Non-pigmented ciliary epithelial cell (primary cell): ENCODE results near the gene FAM43A.

DNA sequence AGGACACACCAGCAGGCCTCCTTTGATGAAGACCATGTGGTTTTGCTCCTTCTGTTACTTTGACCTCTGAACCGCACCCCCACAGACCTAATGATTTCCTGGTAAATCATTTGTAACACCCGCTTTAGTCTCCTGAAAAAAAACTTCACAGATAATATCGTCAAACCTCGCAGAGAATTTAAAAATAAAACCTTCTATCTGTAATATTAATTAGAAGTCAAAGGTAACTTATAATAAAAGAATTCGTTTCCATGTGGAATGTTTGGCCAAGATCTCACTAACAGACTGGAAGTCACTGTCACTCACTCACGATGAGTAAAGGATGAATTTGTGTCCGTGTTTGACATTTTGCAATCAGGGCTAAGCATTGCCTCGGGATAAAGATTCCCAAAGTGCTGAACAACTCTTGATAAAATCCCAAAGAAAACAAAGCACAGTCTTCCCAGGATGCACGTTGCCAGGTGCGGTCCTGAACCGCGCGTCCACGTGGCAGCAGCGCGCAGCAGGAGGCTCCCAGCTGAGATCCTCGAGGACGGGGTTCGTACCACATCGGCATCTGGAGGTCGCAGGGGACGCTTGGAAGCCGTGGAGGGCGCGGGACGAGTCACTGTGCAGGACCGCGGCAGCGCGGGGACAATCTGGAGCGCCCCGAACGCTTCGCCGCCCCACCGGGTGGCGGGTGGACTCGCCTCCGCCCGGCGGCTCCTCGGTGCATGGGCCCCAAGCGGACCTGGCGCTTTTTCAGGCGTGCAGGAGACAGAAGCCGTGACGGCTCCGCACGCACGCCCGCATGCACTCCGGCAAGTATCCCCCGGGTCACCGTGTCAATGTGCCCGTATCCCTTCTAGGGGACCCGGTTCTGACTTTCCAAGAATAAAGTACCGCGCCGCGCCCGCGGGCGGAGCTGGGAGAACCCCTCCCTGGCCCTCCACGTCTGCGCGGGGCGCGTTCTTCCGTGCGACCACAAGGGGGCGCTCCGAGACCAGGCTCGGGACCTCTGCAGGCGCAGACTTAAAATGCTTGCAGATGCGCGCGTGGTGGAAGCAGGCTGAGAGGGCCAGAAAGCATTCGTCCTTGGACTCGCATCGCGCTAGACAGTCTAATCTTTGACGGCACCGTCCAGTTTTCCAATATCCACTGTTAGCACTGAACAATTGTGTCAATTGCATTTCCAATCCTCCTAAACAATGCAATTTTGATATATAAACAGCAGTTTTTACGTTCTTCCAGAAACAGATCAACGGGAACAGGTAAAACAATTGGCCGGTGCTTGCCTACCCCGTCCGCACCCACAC, 17.7 kb downstream of the CPN2 start:
- RRBS, result 1% methylated on average over 11 of the region's 88 CpGs

GRCh38 chr3:194460508-194461053, 26.2 kb downstream of the ATP13A3 start:
- RRBS, result no CpG with 5 or more reads among the region's 6 CpGs

DNA sequence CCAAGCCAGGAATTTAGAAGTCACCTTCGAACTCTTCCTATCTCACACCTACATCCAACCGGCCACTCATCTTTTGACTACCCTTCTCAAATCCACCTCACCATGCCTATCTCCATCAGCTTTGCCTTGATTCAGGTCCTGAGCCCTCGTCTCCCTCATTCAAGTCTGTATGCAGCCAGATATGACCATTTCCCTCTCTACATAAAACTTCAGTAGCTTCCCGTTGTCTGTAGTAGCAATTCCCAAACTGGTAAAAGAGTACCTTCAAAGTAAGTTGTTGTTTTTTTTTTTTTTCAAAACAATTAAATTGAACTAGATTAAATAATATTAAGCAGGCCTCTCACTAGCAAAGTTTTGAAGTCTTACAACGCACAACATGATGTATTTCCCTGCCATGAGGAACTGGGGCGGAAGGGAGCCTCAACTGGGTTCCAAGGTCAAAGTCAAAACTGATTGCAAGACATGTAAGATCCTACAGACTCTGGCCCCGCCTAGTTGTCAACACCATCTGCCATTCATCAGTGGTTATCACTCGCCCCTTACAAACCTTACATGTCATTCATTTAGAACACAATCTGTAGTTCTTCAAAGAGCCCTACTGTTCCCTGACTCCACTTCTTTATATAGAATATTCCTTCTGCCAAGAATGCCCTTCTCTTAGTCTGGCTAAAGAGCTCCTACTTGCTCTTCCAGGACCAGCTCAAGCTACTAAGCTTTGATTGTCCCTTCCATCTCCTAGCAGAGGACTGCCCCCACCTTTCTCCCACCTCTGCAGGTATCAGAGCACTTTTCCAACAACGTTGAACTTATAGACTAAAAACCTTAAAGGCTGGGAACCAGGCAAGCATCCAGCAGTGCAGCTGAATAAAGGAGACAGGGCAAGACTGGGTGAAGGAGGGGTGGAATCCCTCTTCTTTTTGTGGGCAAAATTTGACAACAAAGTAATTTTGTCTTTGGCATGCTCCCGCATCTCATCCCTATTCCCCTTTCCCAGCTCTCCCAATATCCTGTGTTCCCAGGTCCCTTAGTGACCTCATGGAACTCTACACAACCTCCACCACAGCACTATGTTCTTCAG, 10.0 kb downstream of the ATP13A3 start:
- RRBS, result no CpG with 5 or more reads among the region's 10 CpGs

GRCh38 chr3:194481175-194482336, 5.2 kb downstream of the ATP13A3 start:
- RRBS, result no CpG with 5 or more reads among the region's 5 CpGs

DNA sequence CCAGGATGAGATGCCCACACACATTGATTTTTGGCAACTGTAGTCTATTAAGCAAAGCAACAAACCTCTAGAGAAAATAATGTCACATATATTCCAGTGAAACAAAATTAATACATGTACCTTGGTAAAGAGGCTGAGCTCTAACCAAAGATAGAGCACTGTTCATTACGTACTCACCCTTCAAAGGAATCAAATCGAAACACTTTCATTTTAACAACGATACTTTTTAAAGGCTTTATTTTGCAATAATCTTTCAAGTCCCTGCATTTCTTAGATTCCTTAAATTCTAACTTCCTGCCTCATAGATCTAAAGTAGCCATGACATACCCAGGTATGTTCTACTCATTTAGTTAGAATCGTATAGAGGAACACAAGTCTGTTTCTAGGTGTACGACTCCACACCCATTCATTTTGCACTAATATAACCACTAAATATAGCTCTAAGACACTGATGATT, 1.5 kb downstream of the ATP13A3 start:
- RRBS, result no CpG with 5 or more reads among the region's 5 CpGs

- RRBS, result no CpG with 5 or more reads among the region's 5 CpGs
Observed at GRCh38 chr3:194494032-194494634, 7.3 kb upstream of the ATP13A3 start.

DNA sequence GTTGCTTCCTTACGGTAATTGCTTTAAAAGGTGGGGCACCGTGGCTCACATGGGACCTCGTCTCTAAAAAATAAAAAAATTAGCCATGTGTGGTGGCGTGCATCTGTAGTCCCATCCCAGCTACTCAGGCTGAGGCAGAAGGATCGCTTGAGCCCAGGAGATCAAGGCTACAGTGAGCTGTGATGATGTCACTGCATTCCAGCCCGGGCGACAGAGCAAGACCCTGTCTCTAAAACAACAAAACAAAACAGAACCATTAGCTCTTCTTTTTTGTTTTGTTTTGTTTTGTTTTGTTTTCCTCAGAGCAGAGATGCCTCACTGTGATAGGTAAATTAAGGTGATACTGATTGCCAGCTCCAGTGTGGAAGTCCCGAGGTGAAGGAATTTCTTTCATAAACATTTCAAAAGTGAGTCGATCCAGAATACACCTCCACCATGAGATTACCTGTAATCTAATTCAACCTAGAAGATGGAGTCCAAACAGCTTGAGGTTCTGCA, 11.5 kb upstream of the ATP13A3 start:
- RRBS, result no CpG with 5 or more reads among the region's 9 CpGs

- RRBS, result no CpG with 5 or more reads among the region's 16 CpGs
Observed at GRCh38 chr3:194571378-194572093, 61.7 kb downstream of the TMEM44 start.

GRCh38 chr3:194648774-194649167, 15.6 kb upstream of the TMEM44 start:
- RRBS, result no CpG with 5 or more reads among the region's 7 CpGs

GRCh38 chr3:194685603-194686522, at the start of gene FAM43A:
Gene FAM43A (plus strand): TSS chr3:194685883.
- RRBS, result 2% methylated on average over 49 of the region's 77 CpGs

GRCh38 chr3:194840929-194841577, 155.4 kb downstream of the FAM43A start:
- RRBS, result no CpG with 5 or more reads among the region's 15 CpGs

DNA sequence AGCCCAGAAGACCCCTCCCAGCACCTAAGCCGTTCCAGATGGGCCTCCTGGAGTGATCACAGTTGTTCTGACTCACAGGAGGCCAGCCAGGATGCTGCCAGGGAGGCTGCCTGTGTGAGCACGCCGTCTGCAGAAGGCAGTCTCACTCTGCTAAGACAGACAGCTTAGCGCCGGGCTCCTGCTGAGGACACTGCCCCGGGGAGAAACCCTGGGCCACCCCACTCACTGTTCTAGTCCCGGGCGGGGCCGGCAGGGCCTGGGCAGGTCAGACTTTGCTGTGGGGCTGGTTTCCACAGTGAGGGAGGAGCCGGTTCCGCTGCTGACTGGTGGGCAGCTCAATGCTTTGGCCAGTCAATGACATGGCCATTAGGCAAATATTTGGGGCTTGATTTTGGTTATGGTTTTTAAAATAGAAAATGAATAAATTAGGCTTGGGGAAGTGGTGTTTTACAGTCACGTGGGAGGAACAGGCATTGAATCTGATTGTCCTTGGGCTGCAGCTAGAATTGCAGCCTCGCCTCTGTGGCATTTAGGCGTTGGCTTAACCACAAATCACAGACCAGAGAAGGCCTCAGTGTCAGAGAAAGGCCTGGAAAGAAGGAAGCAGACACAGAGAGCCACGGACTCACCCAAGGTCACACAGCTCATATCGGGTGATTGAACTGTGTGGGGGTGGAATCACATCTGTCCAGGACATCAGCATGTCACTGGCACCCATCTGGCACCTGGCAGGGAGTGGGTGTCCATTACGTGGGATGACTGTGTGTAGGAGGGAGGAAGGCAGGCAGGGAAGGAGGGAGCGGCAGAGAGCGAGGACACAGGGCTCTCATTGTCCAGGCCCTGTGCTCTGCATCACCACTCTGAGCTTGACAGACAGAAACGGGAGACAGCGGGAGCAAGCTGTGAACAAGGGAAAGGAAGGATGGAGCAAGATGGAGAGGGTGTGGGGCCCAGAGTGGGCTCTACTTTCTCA, 186.1 kb downstream of the FAM43A start:
- RRBS, result 5% methylated on average over 2 of the region's 21 CpGs

- RRBS, result no CpG with 5 or more reads among the region's 7 CpGs
Observed at GRCh38 chr3:194976864-194977288, 291.2 kb downstream of the FAM43A start.

- RRBS, result no CpG with 5 or more reads among the region's 13 CpGs
Observed at GRCh38 chr3:195039922-195040450, 231.0 kb downstream of the XXYLT1 start.

DNA sequence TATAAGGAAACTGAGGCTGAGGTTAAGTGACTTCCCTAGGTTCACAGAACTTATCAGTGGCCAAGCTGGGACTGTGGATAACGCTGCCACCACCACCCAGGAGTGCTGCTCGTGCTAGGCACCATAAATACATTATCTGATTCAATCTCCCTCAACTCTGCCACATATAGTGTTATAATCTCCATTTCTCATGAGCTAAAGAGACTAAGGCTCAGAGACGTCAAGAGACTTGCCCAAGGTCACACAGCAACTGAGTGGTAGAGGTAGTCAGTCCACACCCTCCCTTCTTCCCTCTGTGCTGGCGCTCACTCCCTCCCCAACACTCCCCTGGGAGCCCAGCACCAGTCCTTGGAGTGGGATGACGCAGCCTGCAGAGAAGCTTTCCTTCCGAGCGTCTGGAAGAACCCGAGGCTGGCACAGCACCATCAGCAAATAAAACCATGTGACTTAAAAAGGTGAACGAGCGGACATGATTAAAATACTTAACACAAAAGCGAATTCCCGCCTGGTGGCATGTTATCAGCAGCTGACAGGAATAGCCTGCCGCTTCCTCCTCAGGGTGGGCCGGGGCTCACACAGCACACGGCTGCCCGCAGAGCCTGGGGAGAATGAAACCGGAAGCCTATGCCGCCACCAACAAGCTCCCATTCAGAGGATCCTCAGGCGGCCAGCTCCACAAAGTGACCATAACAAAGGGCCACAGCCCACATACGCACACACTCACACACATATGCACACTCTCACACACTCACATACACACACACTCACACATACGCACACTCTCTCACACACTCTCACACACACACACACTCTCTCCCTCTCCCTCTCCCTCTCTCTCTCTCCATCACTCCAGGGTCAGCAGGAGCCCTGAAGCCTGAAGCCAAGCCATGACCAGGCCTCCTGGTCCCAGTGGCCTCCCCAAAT, 120.6 kb downstream of the XXYLT1 start:
- RRBS, result 9% methylated on average over 4 of the region's 21 CpGs

DNA sequence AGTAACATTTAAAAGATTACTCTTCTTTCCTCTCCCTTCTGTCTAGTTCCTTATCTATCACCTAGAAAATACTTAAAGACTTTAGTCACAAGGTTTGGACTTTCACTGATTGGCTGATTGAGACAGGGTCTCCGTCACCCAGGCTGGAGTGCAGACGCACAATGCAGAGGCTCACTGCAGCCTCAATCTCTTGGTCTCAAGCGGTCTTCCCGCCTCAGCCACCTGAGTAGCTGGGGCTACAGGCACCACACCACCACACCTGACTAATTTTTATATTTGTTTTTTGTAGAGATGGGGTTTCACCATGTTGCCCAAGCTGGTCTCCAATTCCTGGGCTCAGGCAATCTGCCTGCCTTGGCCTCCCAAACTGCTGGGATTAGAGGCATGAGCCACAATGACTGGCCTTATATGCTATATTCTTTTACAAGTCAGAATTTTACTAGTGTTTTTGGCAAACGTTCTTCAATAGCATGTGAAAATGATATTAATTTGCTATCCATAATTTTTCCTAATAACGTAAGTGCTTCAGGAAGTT, 44.0 kb upstream of the XXYLT1 start:
- RRBS, result no CpG with 5 or more reads among the region's 6 CpGs

- RRBS, result 38% methylated on average over 2 of the region's 4 CpGs
Observed at GRCh38 chr3:195450713-195451026, 7.8 kb upstream of the ACAP2 start.

GRCh38 chr3:195524259-195524845, 18.8 kb downstream of the PPP1R2 start:
- RRBS, result no CpG with 5 or more reads among the region's 11 CpGs

- RRBS, result no CpG with 5 or more reads among the region's 24 CpGs
Observed at GRCh38 chr3:195722053-195723049, 1.6 kb downstream of the MUC20 start.

DNA sequence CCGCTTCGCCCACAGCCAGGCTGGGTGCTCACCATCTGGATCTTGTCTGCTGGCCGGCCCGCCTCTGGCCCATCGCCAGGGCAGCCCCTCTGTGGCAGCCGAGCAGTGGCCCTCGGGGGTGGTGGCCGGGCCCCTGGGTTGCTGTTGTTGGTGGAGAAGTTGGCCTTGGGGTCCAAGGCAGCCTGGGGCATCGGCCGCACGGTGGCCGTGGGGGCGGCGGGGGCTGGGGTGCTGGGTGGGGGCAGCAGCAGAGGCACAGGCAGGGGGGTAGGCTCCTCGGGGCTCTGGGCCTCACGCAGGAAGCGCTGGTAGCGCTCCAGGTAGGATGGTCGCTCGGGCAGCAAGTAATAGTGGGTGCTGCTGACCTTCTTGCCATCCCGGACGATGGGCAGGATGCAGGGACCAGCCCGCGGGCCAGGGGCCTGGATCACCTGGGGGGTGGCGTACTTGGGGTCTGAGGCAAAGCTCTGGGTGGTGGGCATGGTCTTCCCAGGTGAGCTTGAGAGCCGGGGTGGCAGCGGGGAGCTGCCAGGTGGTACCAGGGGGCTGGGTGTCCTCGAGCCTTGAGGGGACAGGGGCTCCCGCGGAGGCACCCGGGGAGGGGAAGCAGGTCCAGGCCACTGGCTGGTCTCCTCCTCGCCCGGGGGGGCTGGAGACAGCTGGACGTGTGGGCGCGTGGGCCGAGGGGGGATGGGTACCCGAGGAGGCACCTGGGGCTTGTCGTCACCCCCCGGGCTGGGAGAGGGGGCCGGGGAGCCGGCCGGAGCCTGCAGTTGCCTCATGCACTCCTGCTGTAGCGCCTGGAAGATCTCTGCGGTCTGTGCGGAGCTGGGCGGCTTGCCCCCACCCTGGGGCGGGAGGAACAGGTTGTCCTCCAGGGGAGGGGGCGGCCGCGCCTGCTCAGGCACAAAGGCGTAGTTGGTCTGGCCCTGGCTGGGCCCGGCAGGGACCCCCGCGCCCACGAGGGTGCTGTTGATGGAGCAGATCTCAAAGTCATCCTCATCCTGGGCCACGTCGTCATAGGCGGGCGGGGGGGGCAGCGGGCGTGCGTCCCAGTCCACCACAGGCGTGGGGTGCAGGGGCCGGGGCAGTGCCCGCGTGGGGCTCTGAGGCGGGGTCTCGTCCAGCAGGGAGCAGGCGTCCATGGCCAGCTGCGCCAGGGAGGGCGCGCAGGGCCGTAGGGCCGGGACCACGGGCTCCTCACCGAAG, 40.6 kb downstream of the TNK2 start:
- RRBS, result 95% methylated on average over 24 of the region's 77 CpGs